LUHMES (cell line): ENCODE measurements around the gene PCED1A.

DNA sequence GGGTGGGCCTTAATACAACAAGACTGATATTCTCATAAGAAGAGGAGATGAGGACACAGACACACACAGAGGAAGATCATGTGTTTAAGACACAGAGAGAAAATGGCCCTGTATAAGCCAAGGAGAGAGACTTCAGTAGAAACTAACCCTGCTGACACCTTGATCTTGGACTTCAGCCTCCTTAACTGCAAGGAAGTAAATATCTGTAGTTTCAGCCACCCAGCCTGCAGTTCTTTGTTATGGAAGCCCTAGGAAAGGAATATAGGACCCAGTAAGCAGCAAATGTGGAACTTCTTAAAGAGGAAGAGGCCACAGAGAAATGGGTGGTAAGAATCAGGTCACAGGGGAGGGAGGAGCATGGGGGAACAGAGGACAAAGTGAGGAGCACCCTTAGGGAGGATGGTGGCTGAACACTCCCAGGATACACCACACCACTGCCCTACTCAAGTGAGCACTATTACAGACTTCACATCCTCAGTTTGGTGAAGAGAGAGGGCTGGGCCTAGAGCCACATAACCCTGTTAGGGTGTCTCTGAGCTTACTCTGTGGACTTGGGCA lies 735 bp downstream of the SIRPB1 start:
- PRO-cap, result no peak

DNA sequence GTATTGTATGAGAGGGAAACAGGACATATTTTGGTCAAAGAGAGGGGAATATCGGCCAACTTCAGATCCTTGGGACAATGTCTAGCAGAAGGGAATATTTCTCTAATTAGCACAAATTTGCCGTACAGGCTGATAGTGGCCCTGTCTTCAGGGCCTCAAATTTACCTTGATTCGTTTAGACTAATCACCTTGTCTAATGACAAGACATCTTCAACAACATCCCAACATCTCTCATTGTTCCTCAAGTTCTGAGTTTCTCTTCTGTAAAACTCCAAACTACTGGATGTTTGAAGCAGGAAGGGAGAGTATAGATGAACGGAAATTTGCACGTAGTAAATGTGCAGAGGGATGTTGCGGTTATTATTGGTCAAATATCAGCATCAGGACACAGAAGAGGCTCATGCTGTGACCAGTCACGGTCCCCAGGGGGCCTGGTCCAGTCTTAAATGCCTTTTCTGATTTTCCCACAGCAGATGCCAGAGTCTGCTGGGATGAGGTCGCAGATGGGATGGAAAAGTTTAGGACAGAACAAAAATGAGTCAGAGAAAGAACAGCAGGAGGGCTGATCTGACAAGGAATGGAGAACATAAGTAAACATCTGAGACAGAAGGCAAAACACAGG lies 11.6 kb upstream of the SIRPG start:
- PRO-cap, result no peak

- PRO-cap, result no peak
These were observed 91.4 kb upstream of the SIRPA start for GRCh38 chr20:1803971-1804086.

DNA sequence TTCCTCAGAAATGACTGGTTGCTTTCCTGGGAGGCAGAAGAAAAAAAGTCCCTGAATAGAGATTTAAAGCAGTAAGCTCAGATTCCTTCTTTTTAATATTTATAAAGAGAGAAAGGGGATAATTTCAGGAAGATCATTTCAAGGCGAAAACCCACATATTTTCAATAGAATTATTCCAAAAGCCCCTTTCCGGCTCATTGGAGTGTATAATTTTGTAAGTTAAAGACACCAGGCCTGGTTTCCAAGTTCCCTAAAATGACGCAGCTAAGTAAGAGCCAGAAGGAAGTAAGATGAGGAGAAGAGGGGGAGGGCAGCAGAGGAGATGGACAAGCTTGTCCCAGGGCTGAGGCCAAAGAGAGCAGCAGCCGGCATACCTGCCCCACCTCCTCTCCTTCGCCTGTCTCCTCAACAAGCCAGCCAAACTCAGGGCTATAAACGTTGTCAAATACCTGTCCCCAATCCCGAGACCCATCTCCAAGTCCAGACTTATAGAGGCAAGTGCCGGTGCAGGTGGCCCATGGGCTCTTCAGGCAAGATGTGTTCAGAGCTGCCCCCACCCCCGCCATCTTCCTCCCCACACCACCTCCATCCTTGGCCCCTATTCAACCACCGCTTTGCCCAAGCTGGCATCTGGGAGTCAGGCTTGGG lies 75.9 kb upstream of the SIRPA start:
- PRO-cap, result no peak

DNA sequence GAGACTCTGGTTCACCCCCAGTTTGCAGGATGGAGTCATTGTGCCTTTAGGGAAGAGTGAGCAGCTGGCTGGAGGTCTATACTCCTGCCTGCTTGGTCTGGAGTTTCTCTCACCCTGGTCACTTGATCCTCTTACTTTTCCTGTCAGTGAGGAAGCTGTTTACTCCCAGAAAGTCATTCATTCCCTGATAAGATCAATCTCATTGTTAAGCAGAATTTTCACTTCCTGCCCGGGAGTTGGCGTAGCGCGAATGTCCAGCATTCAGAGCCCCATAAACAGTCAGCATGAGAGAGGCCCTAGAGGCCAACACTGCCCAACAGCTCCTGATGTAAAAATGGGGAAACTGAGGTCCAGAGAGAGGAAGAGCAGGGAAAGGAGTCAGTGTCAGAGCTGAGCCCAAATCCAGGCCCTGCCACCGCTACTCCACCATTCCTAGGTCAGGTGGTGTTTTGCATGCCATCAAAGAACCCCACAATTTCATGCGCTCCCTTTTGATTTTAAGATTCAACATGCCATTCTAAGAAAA lies 70.3 kb upstream of the SIRPA start:
- PRO-cap, result no peak

- PRO-cap, result no peak
These were observed 33.7 kb upstream of the SIRPA start for GRCh38 chr20:1861468-1862017.

DNA sequence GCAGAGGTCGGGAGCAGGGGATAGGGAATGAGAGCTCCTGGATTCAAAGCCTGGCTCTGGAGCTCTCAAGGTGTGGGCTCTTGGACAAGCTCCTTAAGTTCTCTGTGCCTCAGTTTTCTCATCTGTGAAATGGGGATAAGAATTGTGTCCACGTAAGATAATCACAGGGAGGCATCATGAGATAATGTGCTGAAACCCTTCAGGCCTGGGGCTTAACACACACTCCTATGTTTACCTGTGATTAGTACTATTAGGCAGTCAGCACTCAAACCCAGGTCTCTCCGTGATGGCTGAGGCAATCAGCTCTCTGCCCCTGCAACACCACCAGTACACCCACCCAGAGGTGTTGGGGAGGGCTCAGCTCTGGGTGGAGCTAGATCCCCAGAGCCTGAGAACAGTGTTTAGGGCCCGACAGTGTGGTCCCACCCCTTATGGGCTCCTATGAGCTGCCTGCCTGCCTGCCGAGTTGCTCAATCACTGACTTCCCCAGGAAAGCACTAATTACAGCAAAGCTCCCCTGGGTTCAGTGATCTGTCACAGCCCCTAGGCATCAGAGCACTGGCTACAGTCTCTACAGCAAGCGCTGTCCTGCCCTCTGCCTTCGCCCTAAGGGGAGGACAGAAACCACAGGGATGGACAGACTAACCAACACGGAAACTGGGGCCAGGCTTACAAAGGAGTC lies 6.2 kb upstream of the SIRPA start:
- PRO-cap, result no peak

DNA sequence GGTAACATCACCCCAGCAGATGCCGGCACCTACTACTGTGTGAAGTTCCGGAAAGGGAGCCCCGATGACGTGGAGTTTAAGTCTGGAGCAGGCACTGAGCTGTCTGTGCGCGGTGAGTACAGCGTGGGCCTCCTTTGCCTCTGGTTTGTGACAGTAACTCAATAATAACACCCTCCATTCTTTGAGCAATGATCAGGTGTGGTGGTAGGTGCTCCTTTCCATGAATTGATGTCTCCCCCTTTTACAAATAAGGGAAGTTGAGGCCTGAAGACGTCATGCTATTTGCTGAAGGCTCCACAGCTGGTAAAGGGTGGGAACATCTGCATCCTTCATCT lies 20.1 kb downstream of the SIRPA start:
- PRO-cap, result no peak

DNA sequence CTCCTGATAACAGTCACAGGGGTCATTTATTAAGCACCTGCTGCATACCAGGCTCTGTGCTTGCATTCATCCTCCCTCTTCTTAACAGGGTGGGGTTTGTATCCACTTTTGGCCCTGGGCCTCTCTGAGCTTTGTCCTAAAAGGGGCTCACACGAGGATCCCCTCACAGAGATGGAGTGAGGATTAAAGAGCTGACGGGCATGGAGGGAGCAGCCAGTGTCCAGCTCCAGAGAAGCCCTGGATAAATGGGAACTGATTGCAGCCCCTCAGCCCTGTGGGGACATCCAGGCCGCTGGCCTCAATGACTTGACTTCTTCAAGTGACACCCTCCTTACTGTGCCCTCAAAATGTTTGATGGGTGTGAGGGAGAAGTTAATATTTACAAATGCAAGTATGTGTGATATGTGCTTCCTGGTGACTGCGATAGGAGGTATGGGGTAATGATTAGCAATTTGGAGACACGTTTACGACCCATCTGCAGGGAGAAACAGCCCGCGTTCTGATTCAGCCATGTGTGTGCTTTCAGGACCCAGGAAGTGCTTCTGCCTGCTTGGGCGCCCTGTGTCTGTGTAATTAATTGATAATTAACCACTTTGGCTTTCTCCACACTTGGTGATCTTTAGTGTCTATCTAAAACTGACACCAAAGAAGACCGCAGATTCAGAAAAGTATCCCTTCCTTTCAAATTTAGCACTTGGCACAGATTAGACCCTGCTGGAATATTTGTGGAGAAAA lies 24.9 kb downstream of the SIRPA start:
- PRO-cap, result no peak

DNA sequence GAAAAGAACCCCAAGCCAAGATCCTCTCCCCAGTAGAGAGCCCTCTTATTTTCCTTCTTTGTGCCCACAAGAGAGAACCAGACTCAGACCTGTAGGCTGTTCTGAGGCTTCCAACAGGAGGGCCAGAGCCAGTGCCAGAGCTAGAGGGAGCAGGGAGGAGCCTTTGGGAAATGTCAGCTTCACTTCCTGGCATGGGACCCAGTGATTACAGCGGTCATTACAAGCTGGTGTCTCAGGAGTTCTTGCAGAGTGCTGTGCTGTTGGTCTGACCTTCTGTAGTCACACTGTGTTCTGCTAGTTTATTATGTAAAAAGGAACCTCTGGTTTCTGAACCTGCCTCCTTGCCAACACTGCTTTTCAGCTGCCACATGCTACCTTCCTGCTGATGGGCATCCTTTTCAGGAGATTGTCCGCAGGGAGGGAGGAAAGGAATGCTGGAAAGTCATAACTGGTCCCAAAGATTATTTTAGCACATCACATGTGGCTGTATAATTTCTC lies 39.0 kb downstream of the STK35 start:
- PRO-cap, result no peak

- PRO-cap, result unidirectional peak, minus-strand start at chr20:2460561
These were observed 10.6 kb downstream of the SNRPB start for GRCh38 chr20:2459642-2460750.

DNA sequence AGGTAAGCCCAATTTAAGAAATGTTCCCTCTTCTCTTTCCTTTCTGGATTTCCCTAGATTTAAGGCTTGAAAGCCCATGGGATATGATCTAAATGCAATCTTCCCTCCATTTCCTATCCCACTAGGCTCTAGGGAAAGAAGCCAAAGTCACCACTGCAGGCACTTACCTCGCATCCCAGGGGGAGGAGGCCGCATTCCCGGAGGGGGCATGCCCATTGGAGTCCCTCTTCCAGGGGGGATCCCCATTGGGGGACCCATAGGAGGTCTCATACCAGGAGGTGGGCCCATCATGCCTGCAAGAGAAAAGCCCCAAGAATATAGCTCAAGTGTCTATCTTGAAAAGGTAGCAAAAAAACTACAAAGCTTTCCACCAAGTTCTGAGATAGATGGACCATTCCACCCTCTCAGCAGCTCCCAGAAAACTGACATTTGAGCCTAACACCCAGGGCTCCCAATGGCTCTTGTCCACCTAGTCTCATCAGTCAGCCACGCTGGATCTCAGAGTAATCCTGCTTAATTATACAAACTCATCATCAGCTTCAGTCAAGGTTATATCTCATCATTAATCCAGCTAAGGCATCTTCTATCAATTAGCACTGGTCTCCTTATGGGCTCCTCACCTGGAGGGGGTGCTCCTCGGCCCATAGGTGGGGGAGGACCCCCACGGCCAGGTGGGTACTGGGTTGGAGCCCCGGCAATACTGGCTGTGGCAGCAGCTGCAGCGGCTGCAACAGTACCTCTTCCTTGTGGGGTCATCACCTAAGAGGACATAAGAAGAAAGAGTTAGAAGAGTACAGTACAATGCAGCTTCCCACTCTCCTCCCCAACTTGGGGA lies 7.9 kb downstream of the SNRPB start:
- PRO-cap, result no peak

DNA sequence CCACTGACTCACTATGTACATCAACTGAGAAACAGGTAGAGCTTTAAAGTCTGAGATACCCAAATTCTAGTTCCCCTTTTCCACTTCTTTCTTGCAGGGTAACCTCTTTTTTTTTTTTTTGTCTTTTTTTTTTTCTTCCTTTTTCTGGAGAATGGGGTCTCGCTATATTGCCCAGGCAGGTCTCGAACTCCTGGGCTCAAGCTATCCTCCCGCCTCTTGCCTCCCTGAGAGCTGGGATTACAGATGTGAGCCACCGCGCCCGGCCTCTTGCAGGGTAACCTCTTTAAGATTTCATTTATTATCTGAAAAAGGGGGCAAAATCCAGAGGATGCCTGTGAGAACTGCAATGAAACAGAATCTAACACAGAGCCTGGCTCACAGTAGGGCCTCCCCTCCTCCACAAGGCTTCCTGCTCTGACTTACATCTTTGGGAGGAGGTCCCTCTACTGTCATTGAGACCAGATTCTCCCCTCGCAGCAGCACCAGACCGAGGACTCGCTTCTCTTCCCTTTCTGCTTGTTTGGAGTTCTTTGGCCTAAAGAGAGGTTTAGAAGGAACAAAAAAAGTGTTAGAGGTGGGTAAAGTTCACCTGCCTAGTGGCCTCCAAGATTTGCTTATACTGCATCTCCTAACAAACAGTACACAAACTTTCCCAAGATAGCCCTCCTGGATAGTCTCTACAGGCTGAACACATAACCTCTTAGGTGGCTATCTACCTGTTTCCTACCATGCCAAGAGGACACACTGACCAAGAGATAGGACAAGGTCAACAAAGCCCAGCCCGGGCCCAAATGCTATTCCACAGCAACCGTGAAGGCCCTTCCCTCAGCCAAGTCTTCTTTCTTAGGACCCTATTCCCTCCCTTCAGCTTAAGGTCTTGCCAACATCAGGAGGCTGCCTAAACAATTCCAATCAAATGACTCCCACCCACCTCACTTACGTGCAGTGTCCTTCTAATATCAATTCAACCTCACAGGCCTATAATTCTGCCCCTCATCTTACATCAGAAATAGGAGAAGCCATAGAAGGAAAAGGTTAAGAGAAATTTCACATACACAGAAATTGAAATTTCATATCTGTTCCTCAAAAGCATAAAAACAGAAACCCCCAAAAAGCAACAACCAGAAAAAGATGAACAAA lies 4.9 kb downstream of the SNRPB start:
- PRO-cap, result no peak

DNA sequence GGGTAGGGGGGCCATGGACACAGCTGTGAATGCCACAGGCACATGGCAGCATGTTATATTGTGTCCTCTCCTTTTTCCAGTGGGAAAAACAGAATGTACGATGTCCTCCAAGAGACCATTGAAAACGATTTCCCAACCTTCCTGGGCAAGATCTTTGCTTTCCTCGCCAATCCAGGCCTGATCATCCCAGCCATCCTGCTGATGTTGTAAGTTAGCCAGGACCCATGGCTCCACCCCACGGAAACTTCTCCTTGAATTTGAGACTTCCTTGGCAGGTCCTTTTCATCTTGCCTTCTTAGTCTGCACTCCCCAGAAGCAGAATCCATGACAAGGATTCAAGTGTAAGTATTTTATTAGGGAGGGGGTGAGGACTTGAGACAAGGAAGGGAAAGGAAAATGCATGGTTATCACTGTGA lies 28.2 kb upstream of the NOP56 start:
- PRO-cap, result no peak

DNA sequence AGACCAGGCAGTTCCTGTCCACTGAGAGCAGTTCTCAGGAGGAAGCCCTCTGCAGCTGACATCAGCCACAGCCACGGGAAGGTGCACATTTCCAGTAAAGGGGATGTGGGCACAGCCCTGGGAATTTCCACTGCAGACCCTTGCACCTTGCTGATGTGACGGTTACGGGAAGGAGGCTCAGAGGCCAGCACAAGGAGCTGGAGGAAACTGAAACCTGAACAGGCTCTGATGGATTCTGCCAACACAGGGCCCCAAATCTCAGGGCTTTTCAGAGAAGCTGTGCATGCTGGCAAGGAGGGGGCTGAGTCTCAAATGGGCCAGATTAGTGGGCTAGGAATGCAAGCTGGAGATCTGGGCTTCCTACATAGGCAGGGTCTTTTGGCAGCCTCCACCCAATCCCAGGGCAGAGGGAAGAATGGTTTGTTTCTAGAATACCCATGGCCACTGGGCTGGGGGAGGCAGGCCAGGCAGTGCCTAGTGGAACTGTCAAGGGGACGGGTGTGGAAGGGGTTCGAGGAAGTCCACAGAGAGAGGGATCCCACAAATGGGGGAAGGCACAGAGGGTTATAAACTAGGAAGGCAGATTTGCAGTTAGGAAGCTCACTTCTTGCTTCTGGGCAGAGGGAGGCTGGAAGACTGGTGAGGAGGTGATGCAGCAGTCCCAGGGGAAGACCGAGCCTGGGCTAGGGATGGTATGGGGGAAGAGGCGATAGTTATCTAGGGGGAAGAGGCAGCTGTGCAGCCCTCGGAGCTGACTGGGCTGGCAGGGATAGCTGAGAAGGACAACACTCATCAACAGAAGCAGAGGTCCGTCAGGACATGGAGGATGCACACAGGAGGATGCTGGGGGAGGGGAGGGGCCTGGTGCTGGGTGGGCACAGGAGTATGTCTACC lies 14.4 kb downstream of the EBF4 start:
- PRO-cap, result no peak

DNA sequence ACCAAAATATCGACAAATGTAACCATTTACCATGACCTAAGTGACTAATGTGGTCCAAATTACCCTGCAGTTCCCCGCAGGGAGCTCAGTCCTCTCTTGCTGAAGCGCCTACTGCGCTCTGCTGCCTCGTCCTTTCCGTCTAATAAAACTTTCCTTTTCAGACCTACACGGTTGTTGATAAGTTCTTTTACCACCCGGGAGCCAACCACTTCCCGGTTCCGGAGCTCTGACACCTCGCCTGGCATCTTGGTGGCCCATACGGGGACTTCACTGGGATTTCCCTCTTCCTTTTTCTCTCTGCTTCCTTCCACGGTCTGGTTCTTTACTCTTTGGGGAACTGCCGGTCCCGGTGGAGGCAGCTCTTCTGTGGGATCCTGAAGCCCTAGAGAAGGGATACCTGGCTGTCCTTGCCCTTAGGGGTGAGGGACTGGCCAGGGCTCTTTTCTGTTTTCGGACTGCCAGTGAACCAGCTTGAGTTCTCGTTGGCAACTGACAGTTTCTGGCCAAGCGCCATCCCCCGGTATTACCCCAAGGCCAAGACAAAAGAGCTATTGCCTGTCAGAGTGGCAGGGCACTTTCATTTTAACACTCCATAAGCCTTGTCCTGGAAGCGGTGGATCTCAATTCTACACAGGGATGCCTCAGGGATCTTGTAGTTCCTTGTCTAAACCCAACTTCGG lies 804 bp upstream of the CPXM1 start:
- PRO-cap, result no peak

GRCh38 chr20:2840049-2840904 lies at the start of gene PCED1A:
TSS of gene PCED1A (minus strand) at chr20:2840655.
- PRO-cap, result bidirectional peak, plus-strand start at chr20:2840754, minus-strand start at chr20:2840638

- PRO-cap, result no peak
These were observed 1.1 kb downstream of the PTPRA start for GRCh38 chr20:2874469-2874781.

DNA sequence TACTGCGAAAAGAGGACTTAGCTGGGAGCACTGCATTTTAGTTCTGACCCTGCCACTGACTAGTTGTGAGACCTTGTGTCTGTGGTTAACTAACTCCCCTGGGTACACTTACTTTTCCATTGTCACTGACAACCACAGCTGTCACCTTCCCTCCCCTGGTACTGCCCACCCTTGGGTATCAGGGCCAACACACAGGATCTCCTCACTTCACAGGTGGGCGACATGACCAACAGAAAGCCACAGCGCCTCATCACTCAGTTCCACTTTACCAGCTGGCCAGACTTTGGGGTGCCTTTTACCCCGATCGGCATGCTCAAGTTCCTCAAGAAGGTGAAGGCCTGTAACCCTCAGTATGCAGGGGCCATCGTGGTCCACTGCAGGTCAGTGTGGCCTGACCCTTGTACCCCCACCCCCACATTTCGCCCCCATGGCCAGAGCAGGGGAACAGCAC lies 21.6 kb upstream of the GNRH2 start:
- PRO-cap, result no peak

DNA sequence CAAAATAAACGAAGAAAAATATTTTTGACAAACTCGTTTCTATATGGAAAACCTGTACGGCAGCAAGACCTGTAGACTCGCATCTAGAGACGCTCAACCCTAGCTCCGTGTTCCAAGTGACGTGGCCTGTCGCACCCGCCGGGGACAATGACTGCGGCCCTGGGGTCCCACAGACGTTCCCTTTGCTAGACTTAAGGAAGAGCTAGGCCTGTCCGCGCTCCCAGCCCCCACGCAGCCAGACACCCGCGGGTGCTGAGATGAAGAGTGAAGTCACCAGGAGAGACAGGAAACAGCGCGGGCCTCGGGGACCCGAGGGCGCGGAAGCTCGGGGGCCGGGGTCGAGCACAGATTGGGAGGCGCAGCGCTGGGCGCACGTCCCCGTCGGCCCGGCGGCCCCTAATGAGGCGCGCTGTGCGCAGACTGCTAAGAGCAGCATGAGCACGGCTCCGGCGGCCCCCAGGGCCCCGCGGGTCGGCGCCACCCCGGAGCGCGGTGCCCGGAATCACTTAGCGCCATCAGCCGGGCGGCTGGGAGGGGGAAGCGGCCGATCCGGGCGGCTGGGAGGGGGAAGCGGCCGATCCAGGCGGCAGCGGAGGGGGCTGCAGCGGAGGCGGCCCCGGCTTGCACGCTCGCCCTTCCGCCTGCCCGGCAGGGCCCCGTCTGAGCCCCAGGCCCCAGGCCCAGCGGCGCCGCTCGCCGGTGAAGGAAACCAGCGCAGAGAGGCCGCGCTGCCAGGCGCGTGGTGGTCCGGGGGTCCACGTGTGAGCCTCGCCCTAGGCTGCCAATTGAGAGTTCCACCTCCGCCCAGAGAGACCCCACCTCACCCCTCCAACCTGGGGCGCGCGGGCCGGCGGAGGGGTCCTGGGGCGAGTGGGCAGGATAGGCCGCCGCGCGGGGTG lies 8.2 kb upstream of the AVP start:
- PRO-cap, result no peak